Body of pancreas (tissue), 2 donors: Measurements from ENCODE around the genes DBT, RTCA, CDC14A and NTNG1.

- PRO-cap = no peak
- RAMPAGE, long total RNA, 2 experiments = no peak in any of the 2 experiments
Observed at GRCh38 chr1:99710338-99711172, 55.9 kb downstream of the FRRS1 start.

DNA sequence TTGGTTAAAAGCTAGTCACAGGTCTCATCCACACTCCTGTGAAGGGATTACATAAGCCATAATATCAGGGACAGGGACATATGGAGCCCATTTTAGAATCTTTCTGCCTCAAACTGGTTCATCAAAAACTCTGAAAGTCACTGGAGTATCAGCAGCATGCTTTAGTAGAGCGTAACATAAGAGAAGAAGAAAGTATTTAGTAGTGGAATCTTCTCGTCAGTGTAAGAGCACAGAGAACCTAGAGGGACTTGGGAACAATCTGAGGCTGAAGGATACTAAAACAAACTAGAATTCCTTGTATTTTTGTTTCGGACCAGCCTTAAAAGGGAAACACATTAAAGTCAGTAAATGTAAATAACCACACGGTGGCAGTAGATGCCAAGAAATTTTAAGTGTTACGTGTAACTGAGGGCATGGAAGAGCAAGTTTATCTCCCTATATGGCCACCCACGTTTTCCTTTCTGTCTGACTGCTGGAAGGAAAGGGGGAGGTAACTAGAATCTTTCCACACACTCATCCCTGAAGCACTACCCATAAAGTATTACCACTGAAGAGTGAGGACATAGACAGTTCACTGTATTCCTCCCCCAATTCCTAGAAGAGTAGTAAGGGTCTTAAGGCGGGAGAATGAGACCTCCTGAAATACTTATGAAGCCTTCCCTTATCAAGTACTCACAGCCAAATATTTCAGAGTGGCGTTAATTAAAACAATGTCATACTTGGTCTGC lies 41.5 kb upstream of the AGL start:
- PRO-cap = no peak
- RAMPAGE, long total RNA, 2 experiments = no peak in any of the 2 experiments

DNA sequence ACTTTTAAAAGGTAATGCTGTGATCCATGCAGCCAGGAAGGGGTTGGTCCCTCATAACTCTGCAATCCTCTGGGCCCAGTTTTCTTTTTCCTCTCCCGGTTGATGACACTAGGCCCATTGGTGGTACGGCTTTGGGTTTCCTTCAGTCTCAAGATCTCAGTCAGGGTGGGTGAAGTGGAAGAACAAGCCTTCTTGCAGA lies 544 bp upstream of the SLC35A3 start:
- PRO-cap = no peak
- RAMPAGE, long total RNA, 2 experiments = no peak in any of the 2 experiments

GRCh38 chr1:100249465-100250176 lies at the start of gene DBT:
Gene DBT (minus strand): TSS chr1:100249834.
- PRO-cap = unidirectional peak, minus-strand start at chr1:100249603; bidirectional peak, plus-strand start at chr1:100249982, minus-strand start at chr1:100249834
- RAMPAGE, long total RNA, 2 experiments = start-site peak on the minus strand in 2 of 2 experiments, at chr1:100249814-100249906 at its widest, 43 to 61 reads per replicate

- PRO-cap = bidirectional peak, plus-strand start at chr1:100266289, minus-strand start at chr1:100266120
- RAMPAGE, long total RNA, 2 experiments = start-site peak on the plus strand in 2 of 2 experiments, at chr1:100266266-100266293 at its widest, 18 to 25 reads per replicate; start-site peak on the minus strand in 1 of 2 experiments, at chr1:100266114-100266120 at its widest, 57 reads per replicate
Observed at GRCh38 chr1:100265917-100267308, at the start of gene RTCA. Gene RTCA (plus strand): TSS chr1:100266216.

DNA sequence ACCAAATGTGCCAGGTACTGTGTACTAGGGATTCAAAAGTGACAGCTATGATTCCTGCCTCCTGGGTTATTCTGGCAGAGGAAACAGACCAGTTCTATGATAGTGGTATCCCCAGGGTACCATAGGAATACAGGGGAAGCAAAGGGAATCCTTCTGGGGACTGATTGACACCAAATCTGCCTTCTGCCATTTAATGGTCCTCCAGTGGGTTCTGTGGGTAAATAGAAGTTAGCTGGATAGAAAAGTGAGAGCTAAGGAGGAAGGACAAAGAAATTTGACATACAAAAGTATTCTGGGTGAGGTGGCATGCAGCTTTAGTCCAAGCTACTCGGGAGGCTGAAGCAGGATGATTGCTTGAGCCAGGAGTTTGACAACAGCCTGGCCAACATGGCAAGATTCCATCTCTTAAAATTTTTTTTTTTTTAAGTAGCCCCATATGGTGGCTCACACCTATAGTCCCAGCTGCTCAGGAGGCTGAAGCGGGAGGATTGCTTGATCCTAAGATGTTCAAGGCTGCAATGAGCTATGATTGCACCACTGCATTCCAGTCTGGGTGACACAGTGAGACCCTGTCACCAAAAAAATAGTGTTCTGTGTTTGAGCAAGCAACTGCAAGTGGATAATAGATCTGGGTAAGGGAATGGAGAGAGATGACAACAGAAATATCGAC lies 13.3 kb downstream of the RTCA start:
- PRO-cap = no peak
- RAMPAGE, long total RNA, 2 experiments = start-site peak on the plus strand in 1 of 2 experiments, centred at position 546 of the sequence, 19 reads per replicate

- PRO-cap = bidirectional peak, plus-strand start at chr1:100352480, minus-strand start at chr1:100352184; unidirectional peak, plus-strand start at chr1:100352652; bidirectional peak, plus-strand start at chr1:100352978, minus-strand start at chr1:100352840
- RAMPAGE, long total RNA, 2 experiments = start-site peak on the plus strand in 2 of 2 experiments, at chr1:100352449-100352509 at its widest, 20 to 49 reads per replicate
Observed at GRCh38 chr1:100352235-100353019, at the start of gene CDC14A. Gene CDC14A (plus strand): TSS chr1:100352506.

- PRO-cap = no peak
- RAMPAGE, long total RNA, 2 experiments = no peak in any of the 2 experiments
Observed at GRCh38 chr1:100357126-100357598, 4.9 kb downstream of the CDC14A start.

DNA sequence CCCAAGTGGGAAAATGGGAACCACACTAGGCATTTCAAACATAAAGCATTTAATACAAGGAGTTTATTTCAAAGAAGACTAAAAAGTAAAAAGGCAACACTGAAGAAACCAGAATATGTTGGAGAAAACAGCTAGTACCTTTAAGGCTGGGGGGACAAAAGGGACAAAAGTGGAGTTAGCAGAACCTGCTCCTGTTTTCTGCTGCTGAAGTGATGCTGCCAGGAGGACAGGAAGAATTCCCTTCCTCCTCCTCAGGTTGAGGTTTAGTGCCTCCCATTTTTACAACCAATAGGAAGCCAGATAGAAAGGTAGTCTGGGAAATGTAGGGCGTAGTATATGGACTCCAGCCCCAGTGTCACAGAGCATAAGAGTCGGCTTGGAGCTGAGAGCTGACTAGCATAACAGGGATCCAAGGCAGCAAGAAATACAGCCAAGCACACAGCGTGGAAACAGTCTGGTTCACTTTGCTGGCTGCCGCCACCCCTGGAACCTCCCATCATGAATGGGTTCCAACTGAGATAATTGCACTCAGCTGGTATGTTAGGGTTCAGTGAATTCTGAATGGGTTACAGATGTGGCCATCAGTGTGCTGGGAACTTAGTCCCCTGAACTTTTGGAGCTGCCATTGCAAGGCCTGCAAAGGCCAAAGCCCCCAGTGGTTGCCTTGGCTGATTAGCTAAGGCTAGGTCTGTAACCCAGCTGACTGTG lies 76.8 kb upstream of the GPR88 start:
- PRO-cap = no peak
- RAMPAGE, long total RNA, 2 experiments = no peak in any of the 2 experiments

DNA sequence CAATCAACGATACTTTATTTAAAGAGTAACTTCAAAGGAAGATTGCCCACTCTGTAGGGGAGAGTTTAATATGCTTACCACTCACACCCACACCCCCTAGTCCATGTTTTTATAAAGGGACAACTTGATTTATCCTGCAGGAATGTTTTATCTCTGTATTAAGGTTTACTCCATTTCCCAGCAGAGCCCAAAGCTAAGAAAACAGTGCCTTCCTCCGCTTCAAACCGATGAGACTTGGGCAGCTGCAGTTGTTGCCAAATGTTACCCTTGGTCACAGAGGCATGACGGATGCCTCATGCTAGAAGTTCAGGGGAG lies 61.5 kb upstream of the VCAM1 start:
- PRO-cap = no peak
- RAMPAGE, long total RNA, 2 experiments = no peak in any of the 2 experiments

- PRO-cap = no peak
- RAMPAGE, long total RNA, 2 experiments = no peak in any of the 2 experiments
Observed at GRCh38 chr1:100785425-100785914, 65.9 kb downstream of the VCAM1 start.

GRCh38 chr1:100786833-100787462 lies 67.4 kb downstream of the VCAM1 start:
- PRO-cap = no peak
- RAMPAGE, long total RNA, 2 experiments = no peak in any of the 2 experiments

GRCh38 chr1:101242083-101242870 lies 5.5 kb downstream of the S1PR1 start:
- PRO-cap = no peak
- RAMPAGE, long total RNA, 2 experiments = no peak in any of the 2 experiments

GRCh38 chr1:103533576-103534008 lies 8.1 kb downstream of the RNPC3 start:
- PRO-cap = no peak
- RAMPAGE, long total RNA, 2 experiments = no peak in any of the 2 experiments

GRCh38 chr1:104407731-104408053 lies 658.0 kb downstream of the AMY1C start:
- PRO-cap = no peak
- RAMPAGE, long total RNA, 2 experiments = no peak in any of the 2 experiments

- PRO-cap = no peak
- RAMPAGE, long total RNA, 2 experiments = no peak in any of the 2 experiments
Observed at GRCh38 chr1:107058056-107058579, 1.6 kb downstream of the PRMT6 start.

DNA sequence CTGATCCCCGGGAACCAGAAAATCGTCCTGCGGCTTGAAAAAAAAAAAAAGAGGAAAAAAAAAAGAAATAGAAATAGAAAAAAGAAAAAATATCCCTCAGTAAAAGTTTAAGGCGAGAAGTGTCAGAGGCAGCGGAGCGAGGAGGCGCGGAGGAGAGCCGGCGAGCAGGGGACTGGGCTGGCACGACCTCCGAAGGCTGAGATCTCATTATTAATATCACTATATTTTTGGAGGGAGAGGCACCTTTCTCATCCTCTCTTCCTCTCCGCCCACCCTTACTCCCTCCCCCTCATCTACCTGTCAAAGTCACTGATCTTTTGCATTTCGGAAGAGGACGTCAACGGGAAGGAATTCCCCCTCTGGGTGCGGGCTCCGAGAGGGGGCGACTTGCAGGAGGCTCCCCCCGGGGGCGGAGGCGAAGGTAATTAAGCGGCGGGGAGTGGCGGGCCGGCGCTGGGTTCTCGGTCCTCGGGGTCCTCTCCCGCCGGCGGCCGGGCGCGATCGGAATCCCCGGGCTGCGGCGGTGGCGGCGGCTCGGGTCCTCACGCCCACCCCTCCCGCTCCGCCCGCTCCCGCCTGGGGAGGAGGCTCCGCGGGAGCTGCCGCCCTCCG lies at the start of gene NTNG1:
Gene NTNG1, plus strand, starts transcription at position 320 of the 612 bp plus-strand sequence.
- PRO-cap = no peak
- RAMPAGE, long total RNA, 2 experiments = no peak in any of the 2 experiments

GRCh38 chr1:107626382-107627528 lies 338.2 kb downstream of the VAV3 start:
- PRO-cap = no peak
- RAMPAGE, long total RNA, 2 experiments = no peak in any of the 2 experiments

- PRO-cap = no peak
- RAMPAGE, long total RNA, 2 experiments = start-site peak on the minus strand in 1 of 2 experiments, at chr1:107675774-107675797 at its widest, 5 reads per replicate
Observed at GRCh38 chr1:107675495-107675934, 289.5 kb downstream of the VAV3 start.

- PRO-cap = no peak
- RAMPAGE, long total RNA, 2 experiments = no peak in any of the 2 experiments
Observed at GRCh38 chr1:108050911-108051817, 86.2 kb upstream of the VAV3 start.